Mucosa of descending colon (tissue), 1 donor: ENCODE measurements around a stretch of chr12.

- PRO-cap, result no peak
Measured at GRCh38 chr12:57497310-57497714, 9.4 kb downstream of the MARS1 start.

DNA sequence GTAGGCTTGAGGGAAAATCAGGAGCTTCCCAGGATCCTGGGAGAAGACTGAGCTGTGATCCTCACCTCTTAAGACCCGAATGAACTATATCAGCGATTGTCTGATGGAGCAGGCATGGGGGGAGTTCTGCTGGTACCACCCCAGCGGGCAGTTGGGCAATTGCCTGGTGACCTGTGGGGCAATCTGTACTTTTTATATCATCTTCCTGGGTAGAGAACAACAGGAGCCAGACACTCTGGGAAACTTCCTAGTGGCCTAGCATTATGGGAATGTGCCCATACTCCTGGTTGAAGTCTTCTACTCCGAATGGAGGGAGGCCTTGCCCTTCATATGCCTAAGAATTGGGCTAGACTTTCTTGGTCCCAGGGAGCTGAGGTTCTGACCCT, 831 bp downstream of the MBD6 start:
- PRO-cap, result unidirectional peak, minus-strand start at position 81 of the sequence

- PRO-cap, result no peak
Measured at GRCh38 chr12:57612235-57612768, 1.1 kb downstream of the ARHGEF25 start.

- PRO-cap, result no peak
Measured at GRCh38 chr12:57694494-57694982, 606 bp downstream of the OS9 start.

- PRO-cap, result no peak
Measured at GRCh38 chr12:57745952-57746928, 1.4 kb downstream of the TSPAN31 start.

GRCh38 chr12:57823031-57823729, 4.6 kb upstream of the AVIL start:
- PRO-cap, result unidirectional peak, minus-strand start at chr12:57823665

- PRO-cap, result bidirectional peak, plus-strand start at chr12:57847221, minus-strand start at chr12:57846944
Measured at GRCh38 chr12:57847103-57847407, 526 bp upstream of the CTDSP2 start.

DNA sequence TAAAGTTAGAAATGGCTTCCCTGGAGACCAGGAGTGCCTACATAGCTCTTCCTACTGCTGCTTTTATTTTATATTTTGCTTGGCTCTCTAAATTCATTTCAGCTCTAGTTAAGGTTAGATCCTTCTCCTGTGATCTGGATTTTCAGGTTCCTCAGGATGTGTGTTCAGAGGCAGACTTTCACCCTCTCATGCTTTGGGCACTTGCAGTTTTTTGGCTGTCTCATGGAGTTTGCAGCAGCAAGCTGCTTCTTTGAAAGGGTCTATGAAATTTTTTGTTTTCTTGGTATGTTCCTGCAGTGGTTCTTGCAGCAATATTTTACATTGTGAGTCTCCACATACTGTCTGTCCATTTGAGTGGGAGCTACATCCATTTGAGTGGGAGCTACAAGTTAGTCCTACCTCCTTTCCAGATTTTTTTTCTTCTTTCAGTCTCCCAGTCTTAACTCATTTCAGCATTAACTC, 93.4 kb downstream of the ATP23 start:
- PRO-cap, result no peak

DNA sequence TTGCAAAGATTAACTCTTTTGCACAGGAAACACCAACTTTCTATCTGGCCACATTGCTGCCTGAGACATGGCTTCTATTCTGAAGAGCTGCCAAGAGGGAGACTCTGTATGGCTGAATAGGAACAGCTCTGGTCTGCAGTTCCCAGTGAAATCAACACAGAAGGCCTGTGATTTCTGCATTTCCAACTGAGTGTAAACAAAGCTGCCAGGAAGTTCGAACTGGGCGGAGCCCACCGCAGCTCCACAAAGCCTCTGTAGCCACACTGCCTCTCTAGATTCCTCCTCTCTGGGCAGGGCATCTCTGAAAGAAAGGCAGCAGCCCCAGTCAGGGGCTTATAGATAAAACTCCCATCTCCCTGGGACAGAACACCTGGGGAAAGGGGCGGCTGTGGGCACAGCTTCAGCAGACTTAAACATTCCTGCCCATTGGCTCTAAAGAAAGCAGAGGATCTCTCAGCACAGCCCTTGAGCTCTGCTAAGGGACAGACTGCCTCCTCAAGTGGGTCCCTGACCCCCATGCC, 484.7 kb downstream of the ATP23 start:
- PRO-cap, result unidirectional peak, minus-strand start at position 156 of the sequence

- PRO-cap, result no peak
Measured at GRCh38 chr12:58886965-58887777, 33.1 kb downstream of the LRIG3 start.

GRCh38 chr12:58919174-58919834, 1.0 kb downstream of the LRIG3 start:
- PRO-cap, result bidirectional peak, plus-strand start at chr12:58919605, minus-strand start at chr12:58919314; bidirectional peak, plus-strand start at chr12:58920058, minus-strand start at chr12:58919760

DNA sequence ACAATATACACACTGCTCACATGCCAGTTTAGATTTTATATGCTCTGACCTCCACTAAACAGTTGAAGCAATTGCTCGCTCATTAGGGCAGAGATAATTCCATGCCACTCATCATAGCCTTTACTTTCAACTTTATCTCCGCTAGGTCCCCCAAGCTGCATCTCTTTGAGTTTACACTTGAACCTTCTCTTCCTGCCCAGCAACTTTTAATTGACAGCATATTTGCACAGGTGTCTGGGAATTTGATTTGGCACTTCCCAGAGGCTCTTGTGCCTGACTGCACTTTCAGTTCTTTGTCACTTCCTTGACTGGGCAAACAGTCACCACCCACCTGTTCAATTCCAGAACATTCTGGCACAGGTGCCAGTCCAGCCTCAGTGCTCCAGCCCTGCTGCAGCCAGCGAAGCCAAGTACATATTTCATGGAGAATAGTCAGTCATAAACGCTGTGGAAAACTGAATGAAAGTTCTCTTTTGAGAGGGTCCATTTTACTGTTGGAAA, 110.1 kb upstream of the LRIG3 start:
- PRO-cap, result unidirectional peak, plus-strand start at position 366 of the sequence

GRCh38 chr12:59597326-59597829, 1.5 kb downstream of the SLC16A7 start:
- PRO-cap, result unidirectional peak, minus-strand start at chr12:59597571

- PRO-cap, result no peak
Measured at GRCh38 chr12:59699527-59699990, 103.7 kb downstream of the SLC16A7 start.

DNA sequence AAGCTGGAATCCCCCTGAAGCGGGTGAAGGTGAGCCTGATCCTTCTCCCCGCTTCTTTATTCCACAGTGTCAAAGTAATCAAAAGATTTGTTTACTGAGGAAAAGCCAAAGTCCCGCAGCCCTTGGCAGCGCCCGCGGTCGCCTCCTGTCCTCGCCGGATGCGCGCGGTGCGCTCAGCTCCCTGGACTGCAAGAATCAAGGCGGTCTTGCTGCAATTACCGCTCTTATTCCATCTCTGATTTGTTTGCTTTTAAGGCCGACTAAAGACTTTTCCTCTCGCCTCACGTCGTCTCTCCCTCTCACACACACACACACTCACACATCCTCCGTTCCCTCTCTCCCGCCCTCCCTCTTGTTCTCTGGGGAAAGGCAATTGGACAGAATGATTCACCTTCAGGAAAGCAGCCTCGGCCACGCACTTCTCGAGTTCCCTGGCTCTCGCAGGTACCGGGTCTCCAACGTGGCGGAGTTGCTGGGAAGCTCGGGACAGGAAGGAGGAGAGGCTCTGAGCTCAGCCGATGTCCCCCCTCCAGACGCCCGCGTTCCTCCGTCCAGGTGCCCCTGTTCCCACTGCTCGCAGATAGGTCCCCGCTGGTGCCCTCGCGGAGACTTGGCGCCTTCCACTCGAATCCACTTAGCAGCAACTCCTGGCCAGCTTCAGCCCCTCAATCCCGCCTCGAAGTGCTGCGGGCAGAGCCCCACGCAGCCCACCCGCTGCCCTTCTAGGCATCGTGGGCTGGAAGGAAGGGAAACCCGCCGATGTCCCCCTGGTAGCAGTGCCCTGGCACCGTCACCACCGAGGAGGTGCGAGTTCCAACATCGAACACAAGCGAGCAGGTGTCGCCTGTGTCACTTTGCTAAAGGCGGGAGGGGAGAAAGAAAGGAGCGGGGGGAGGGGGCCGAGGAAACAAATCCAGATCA, 792 bp downstream of the TAFA2 start:
- PRO-cap, result unidirectional peak, minus-strand start at position 197 of the sequence

- PRO-cap, result no peak
Measured at GRCh38 chr12:62248679-62249543, 11.3 kb upstream of the USP15 start.

DNA sequence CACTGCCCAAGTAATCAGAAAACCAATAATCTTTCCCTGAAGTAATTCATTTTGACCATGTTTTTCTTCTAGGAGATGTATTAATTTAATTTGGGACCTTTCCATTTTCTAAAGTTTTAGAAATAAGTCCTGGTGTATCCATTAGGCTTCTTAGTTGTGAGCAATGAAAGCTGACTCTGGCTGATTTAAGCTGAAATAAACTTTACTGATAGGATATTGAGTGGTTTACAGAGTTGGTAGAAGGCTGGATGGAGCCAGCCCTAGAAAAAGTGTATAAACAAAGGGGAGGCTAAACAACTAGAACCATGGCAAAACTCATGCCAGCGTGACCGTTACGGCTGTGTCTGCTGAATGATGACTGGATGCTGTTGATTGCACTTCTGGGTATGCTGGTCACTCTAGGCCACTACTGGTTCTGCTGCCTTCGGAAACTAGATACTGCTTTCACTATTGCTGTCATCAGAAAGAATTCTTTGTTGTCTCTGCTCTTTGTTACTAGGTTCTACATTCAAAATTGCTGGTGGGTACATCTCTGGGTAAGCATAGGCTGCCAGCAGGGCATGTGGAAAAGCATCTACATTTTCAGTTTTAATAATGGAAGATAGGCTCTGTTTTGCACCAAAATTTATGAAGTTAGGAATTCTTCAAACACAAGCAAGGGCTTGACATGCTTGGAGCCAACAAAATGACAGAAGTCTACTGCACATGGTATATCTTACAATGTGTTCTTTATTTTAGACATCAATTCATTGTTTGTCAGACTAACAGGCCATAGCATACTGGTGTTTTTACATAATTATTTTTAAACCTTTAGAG, 15.2 kb downstream of the MON2 start:
- PRO-cap, result no peak

GRCh38 chr12:62785522-62786709, 149.0 kb downstream of the PPM1H start:
- PRO-cap, result bidirectional peak, plus-strand start at chr12:62786221, minus-strand start at chr12:62785928

DNA sequence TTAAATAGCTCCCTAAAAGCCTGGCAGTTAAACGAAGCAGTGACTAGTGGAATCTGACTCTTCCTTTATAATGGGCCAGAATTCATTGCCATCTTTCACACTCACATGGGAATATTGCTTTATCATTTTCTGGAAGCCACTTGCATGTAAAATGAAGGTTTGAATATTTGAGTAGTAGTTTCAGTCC, 797 bp downstream of the SRGAP1 start:
- PRO-cap, result no peak

DNA sequence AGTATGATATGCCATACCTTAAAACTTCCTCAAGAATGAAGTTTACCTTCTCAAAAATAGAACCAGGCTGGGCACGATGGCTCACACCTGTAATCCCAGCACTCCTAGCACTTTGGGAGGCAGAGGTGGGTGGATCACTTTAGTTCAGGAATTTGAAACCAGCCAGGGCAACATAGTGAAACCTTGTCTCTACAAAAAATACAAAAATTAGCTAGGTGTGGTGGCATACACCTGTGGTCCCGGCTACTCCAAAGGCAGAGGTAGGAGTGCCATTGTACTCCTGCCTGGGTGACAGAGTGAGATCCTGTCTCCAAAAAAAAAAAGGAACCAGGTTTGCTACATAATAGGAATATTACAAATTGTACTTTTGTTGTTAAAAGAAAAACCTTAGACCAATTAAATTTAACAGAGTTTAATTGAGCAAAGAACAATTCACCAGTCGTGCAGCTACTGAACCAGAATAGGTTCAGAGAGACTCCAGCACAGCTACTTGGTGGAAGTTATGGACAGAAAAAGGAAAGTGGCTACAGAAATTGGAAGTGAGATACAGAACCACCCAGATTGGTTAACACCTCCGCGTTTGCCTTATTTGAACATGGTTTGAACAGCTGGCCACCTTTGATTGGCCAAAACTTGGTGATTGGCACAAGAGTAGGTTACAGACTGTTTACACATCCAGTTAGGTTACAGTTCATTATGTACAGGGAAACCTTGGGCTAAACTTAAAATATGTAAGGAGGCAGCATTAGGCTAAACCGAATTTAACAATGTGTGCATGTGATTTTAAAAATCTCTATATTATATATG, 54.7 kb downstream of the SRGAP1 start:
- PRO-cap, result unidirectional peak, minus-strand start at position 504 of the sequence